ENCODE measurements around a stretch of chr12.

DNA sequence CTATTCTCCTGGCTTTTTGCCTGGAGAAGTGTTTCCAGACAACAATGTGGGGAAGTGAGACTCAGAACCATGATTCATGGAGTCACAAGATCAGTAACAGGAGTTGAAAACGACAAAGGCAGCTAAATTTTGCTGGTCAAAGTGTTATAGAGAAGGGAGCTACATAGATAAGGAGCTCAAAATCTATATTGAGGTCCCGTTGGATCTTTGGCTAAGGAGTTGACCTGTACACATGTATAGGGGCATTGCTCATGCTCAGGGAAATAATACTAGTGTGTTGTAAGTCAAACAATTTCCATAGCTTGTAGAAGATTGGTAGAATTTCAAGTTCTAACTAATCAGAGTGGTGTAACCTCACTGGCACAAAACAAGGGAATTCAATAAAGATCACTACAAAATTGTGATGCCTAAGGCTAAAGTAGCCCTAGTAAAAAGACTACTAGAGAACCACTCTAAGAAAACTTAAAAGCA is 475.5 kb downstream of the TRHDE start:
- PRO-cap: no peak

- PRO-cap: no peak
These were observed 1069.3 kb downstream of the TRHDE start for GRCh38 chr12:73341560-73341812.

DNA sequence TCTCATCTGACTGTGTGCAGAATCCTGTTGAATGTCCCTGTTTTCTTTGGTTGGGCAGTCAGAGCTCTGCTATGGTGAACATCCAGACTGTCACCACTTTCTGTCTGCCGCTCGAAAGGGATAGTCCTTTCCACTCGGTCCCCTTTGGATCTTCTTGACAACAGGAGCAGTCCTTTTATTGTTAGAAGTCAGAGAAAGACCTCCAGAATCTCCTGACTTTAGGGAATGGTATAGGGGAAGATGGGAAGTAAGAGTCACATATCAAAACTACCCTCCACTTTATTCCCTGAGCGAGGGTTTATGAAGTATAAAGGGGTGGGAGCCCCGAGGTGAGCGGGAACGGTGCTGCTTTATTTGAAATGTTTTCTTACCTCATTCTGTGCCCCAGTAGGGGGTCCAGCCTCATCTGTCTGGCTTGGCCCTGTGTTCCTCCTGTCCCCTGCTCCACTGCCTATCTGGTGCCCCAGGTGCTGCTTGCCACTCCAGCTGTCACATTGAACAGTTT is 1.9 kb downstream of the ATXN7L3B start:
- PRO-cap: no peak

DNA sequence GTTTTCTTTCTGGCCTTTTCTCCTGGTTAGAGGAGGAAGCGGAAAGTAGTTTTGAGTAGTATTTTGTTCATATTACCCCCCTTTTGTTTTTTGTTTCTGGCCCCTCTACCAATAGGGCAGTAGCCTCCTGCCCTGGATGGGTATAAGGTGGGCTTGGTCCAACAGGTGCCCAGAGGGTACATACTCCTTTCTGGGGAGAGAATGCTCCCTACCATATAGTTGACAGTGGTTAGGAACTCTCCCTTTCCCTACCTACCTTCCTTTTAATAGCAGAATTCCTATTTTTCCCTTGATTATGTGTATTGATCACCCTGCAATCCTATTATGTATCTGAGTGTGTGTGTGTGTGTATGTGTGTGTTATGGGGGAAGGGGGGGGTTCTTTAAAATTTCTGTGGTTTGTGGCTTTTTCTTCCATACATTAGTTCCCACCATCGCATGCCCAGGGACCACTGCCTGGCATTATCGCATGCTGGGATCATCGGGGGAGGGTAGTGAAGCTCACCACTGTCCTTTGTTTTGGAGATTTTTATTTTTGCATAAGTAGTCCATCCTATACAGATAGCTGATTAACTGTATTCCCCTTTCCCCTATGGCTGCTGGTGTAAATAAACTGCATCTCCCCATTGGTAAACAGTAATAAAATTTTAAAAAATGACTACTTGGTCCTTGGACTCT is 3.3 kb downstream of the ATXN7L3B start:
- PRO-cap: no peak

DNA sequence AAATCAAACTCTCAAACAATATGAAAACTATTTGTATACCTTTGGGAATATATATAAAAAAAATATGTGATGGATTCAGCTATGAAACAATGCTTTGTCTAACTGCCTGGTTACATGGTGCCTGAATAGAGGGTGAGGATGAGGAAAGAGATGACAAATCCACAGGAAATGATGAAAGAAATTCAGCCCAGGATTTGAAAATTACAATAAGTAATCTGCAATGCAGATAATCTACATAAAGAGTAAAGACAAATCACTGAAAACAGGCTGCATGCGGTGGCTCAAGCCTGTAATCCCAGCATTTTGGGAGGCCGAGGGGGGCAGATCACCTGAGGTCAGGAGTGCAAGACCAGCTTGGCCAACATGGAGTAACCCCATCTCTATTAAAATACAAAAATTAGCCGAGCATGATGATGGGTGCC is 150.7 kb downstream of the NAP1L1 start:
- PRO-cap: no peak

- PRO-cap: no peak
These were observed 140.1 kb downstream of the NAP1L1 start for GRCh38 chr12:75944044-75945199.

DNA sequence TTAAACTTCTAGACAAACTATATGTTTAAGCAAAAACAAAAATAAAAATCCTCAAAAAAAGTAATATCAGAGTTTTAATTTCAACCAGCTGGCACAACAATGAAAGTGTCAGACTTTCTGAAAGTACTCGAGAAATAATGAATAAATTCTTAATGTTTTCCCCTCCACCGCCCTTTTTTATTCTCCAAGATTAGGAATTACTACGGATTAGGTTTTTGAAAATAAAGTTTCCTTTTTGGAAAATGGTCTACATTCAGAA is 55.0 kb downstream of the NAP1L1 start:
- PRO-cap: no peak

- PRO-cap: no peak
These were observed 43.7 kb downstream of the NAP1L1 start for GRCh38 chr12:76040523-76041351.

DNA sequence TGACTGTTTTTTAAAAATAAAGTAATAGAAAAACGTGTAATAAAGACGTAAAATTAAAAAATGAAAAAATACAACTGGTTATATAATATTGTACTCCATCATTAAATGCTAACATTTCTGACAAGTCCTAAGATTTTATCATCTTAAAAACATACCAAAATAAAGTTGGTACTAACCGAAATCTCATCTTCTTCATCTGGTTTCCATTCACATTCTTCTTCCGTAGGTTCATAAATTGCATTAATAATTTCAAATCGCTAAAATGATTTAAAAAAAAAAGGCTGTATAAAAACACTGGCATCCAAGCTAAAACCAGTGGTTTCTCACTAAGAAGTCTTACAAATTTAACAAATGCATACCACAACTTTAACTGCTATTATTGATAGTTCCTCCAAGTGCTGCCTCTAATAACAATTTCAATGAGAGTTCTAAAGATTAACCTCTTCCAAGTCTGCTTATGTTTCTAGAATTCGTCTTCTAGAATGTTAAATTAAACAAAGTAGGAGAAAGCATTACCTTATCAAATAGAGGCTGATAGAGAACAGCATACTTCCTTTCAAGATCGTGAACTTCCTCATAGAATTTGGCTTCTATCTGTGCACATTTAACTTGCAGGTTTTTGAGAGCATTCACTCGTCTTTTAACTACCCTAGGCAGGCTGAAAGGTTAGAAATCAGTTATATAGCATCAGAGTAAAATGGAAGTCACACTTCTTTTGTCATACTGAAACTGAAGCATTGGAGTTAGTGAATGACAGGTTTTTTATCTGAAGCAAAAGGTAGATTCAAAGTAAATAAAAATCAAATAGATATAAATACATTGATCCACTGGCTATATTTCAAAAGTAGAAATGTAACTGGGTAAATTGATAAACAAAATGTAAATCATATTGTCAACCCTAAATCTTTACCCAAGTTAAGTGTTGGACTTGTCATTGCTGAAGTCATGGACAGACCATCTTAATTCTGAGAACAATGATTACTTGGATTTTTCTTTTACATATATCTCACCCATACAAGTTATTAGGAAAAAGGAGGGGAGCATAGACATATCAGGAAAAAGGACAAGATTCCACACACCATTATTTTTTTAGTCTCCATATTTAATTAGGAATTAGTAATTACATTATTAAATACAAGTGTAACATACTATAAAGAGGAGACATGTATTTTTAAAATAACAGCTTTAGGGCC is 24.5 kb downstream of the NAP1L1 start:
- PRO-cap: no peak

DNA sequence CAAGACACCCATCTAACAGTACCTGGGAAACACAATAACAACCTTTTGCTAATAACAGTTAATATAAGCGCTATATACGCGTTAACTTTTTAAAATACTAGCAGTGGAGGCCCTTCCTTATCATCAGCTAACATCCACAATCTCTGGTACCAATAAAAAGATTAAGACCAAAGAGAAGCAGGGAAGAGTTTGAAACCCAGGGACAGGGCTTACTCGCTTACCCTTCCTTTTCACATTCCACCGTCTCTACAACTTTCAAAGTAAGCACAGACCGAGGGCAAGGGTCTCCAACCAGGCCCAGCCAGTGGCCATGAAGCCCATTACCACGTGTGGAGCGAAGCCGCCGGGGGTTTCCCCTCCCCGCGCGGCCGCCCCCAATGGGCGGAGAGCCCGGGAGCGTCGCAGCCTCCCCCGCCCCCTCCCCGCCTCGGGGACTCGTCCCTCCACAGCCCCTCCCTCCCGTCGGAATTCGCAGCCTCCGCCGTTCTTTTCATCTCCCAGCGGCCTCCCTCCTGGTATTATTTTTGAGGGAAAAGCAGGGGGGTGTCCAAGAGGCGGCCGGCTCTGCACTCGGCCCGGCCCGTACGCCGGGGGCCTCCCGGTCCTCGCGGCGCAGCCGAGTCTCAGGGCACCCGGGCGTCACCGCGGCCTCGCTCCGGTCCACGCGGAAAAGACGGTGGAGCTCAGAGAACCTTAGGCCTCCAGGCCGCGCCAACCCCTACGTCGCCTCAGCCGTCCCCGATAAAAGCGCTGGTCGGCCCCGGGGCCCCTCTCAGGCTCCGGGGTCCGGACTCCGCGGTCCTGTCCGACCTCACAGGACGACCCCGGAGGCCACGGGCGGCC is 652 bp downstream of the NAP1L1 start:
- PRO-cap: no peak

GRCh38 chr12:76368891-76369492 is 20.8 kb upstream of the BBS10 start:
- PRO-cap: no peak

- PRO-cap: no peak
These were observed 21.5 kb upstream of the E2F7 start for GRCh38 chr12:77086920-77087119.

- PRO-cap: no peak
These were observed 380.5 kb upstream of the E2F7 start for GRCh38 chr12:77445859-77446334.

GRCh38 chr12:77833995-77834337 is 3.3 kb downstream of the NAV3 start:
- PRO-cap: no peak

GRCh38 chr12:77998924-77999507 is 168.3 kb downstream of the NAV3 start:
- PRO-cap: no peak

- PRO-cap: no peak
These were observed 185.2 kb downstream of the NAV3 start for GRCh38 chr12:78015816-78016361.

GRCh38 chr12:78863421-78864124 is 1.0 kb upstream of the SYT1 start:
- PRO-cap: no peak

DNA sequence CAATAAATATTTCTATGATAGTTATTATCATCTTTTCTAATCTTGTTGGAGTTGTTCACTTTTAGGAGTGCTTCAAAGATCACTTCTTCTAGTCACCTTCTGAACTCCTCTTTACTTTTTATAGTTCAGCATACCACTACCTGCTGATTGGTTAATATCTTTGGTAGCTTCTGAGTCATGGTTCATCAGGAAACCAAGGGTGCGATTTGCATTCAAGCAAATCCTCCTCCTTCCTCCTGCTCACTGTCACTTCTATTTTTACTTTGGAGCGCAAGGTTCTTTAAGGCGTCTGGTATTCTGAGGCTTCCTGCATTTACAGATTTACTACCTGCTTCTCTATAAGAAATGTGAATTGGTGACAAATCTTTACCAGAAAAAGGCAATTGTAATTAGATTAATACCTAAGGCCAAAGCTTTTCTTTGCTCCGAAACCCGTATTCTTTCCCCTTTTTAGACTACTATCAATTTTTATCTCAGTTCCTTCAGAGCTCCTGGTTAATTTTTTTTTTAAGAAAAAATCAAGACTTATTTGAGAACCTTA is 24.1 kb downstream of the SYT1 start:
- PRO-cap: no peak

DNA sequence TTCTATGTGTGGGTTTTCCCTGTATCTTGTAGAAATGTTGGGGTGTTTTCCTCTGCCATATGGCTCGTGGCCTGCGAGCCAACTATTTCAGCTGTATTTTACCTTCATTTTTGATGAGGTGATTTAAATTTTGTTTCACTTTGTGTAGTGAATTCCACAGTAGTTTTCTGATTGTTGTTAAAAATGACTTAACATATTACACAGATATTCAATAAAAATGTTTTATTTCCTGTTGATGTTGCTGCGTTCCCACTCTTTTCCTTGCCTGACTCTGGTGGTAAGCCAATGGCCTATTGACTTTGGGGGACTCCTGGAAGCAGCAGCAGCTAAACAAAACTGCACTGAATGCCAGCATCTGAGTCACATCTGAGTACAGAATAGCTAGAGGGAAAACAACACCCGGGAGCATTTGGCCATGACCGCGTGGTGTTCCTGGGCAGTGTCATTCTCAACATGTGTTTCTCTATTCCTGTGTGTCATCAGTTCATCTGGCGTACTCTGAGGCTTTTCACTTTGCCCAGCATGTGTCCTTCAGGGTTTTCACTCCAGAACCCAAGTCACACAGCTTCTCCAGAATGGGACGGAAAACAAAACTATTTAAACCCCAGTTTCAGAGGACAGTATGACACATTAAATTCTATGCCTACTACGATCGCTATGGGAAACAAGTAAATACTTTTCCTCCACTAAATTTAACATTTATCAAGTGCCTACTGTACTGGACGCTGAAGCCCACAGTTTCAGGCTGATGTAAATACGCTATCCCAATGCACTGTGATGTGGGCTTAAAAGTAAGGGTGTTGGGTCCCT is 238.8 kb downstream of the PAWR start:
- PRO-cap: no peak

- PRO-cap: no peak
These were observed 132.7 kb downstream of the PAWR start for GRCh38 chr12:79558047-79558513.